ENCODE measurements around the genes TRPV5, CLCN1, CTAGE8 and OR2A1.

DNA sequence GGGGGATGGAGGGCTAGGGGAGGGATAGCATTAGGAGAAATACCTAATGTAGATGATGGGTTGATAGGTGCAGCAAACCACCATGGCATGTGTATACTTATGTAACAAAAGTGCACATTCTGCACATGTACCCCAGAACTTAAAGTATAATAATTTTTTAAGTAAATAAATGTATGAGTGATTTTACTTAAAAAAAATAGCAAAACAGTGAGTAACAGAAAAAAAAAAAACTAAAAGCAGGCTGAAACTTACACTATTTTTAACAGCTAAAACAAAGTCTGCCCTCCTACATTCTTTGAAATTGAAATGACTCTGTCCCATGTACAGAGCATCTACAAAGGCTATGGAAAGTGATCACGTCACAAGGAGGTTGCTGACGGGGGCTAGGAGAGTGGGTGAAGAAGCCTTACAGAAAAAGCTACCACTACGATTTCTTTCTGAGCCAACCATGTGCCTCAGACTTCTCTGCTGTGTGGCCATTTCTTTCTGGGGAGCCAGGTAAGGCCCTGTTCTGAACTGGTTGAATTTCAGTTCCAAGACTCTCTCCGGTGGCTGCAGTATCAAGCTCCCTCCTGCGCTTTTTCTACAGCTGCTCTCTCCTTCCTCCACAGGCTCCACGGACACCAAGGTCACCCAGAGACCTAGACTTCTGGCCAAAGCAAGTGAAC lies 112.7 kb upstream of the PRSS1 start:
- PRO-cap = no peak

GRCh38 chr7:142717549-142717748 lies 31.8 kb upstream of the PRSS1 start:
- PRO-cap = no peak

DNA sequence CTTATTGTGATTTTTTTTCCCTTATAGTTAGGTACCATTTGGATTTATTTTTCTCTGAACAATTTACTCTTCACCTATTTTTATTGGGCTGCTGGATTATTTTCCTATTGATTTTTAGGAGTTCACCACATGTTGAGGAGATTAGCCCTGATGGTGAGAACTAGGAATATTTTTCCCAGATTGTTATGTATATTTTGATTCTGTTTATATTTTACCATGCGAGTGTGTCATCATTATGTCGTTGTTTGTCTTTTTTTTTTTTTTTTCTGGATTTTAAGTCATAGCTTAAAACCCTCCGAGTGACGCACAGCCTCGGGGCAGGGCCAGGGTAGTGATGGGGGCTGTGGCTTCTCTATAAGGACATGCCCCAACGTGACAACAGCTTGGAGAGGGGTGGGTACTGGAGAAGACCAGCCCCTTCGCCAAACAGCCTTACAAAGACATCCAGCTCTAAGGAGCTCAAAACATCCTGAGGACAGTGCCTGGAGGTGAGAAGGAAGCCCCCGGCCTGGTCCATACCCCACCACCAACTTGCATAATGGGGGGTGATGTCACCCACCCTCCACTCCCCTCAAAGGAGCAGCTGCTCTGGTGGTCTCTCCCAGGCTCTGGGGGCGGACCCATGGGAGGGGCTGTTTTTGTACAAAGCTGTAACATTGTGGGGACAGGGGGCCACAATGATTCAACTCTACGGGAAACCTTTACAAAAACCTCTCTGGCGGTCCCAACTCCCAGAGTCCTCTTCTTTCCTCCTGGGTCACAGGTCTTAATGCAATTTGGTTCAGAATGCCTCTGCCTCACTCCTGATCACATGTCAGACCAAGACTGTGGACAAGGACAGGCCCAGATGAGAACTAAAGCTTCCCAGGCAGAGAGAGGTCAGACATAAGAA lies 15.0 kb downstream of the PRSS2 start:
- PRO-cap = bidirectional peak, plus-strand start at position 386 of the sequence, minus-strand start at position 247 of the sequence

DNA sequence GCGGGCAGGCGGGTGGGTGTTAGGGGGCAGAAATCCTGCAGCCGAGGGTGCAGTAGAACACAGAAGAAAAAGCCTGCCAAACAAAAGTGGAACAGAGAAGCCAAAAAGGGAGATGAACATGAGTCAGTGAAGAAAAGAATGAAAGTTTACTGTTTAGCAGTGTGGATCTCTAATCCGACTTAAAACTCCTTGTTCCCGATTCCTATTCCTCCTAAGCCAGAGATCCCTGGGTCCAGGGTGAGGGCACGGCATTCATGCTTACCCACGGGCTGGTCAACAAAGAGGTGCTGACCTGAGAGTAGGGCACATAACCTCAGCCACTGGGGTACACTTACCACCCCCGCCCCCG lies 27.1 kb downstream of the PRSS2 start:
- PRO-cap = bidirectional peak, plus-strand start outside the sequence, minus-strand start at position 278 of the sequence

DNA sequence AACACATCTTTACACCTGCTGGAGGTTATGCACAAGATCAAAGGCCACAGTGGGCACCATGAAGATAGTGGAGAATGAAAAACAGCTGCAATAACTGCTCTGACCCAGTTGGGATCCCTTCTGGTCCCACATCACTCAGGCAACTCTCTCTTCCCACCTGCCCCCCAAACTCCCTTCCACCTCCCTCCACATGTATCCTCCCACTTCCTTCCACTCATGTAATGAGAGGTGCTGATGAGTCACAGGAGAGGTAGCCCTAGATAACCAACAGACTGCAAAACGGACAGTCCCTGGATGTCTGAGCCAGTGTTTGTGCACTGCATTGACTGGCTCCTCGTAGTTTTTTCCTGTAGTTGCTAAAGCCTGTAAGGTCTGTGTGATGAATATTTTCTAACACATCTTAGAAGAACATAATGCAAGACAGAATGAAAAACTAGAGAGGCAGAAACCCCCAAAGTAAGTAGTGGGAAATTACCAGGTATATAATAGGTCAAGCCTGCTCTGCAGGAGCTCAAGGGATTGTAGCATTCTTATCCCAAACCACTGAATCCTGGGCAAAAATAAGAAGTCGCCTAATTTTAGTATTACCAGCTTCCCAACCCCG lies 38.5 kb downstream of the PRSS2 start:
- PRO-cap = bidirectional peak, plus-strand start at position 286 of the sequence, minus-strand start at position 122 of the sequence

GRCh38 chr7:142933659-142933983 lies at the start of gene TRPV5:
TRPV5 (minus strand) TSS chr7:142933746.
- PRO-cap = no peak

DNA sequence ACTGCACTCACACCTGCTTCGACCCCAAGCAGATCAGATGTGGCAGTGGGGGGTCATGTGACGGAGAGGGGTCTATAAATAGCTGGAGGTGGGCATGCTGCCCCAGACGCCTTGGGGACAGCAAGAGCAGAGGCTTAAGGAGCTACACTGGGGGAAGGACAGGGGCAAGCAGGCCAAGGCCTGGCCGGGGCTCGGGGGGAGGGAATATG lies at the start of gene CLCN1:
Gene CLCN1, plus strand, starts transcription at position 105 of the 209 bp plus-strand sequence.
- PRO-cap = no peak

DNA sequence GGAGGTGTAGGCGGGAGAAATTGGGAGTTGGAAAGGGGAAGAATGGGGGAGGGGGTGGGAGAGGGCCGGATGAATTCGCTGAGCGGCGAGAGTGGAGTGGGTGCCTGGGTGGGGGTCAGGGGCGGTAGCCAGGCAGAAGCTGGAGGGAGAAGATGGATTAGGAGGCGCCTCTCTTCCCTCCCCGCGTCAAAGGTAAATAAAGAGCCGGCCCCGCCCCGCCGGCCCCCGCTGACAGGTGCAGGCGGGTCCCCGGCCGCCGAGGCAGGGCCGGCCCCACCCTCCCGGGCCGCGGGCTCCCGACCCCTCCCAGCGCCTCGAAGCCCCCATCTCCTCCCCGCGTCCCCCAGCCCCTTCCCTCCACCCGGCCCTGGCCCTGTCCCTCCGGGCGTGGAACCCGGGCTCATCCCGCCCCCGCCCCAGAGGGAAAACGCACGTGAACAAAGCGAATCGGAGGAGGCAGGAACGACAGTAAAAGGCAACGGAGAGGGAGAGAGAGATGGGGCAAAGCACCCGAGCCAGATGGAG lies 868 bp downstream of the FAM131B start:
- PRO-cap = no peak

- PRO-cap = unidirectional peak, plus-strand start at chr7:143372362
These were observed 9.1 kb upstream of the ZYX start for GRCh38 chr7:143371905-143372642.

- PRO-cap = no peak
These were observed 6.3 kb downstream of the ZYX start for GRCh38 chr7:143387352-143388031.

GRCh38 chr7:143391769-143392865 lies 11.0 kb downstream of the ZYX start:
- PRO-cap = no peak

GRCh38 chr7:143407058-143408052 lies 1.3 kb downstream of the EPHA1 start:
- PRO-cap = no peak

GRCh38 chr7:143485003-143485406 lies 7.3 kb downstream of the TAS2R41 start:
- PRO-cap = no peak

DNA sequence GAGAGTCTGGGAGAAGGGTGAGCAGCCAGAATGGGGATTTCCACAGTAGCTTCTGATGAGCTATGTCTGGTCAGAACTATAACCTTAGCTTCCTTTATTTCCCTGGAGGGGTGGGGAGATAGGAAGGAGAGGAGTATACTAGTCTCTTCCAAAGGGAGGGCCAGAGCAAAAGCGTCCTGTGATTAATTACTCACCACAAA lies 41.8 kb downstream of the TAS2R41 start:
- PRO-cap = no peak

- PRO-cap = no peak
These were observed at the start of gene CTAGE8 for GRCh38 chr7:144269058-144269527. CTAGE8 (minus strand) TSS chr7:144269288.

DNA sequence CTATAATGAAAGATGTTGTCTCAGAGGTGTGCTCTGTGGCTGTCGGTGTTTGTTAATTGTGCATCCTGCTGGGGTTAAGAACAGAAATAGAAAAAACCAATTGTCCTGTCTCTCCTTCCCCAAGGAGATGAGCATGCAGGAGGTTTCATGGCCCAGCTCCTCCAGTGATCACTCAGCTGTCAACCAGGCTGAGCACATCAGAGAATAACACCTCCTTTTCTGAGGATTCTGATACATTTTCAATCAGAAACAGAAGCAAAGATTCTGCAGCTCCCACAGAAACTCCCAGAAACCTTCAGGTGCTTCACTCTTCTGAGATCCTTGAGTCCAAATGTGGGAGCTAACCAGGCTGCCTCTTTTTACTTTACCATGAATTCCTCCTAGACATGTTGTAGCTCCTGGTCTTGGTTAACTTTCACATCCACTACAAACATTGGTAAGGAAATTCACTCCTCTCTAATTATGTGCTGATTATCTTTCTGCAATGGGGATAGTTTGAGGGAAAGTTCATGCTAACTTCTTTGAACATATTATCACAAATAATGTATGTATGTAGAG lies at the start of gene OR2A1:
Gene OR2A1, plus strand, starts transcription at position 308 of the 558 bp plus-strand sequence.
- PRO-cap = no peak

- PRO-cap = unidirectional peak, minus-strand start at chr7:144836386
These were observed 332 bp upstream of the TPK1 start for GRCh38 chr7:144836274-144836496.

DNA sequence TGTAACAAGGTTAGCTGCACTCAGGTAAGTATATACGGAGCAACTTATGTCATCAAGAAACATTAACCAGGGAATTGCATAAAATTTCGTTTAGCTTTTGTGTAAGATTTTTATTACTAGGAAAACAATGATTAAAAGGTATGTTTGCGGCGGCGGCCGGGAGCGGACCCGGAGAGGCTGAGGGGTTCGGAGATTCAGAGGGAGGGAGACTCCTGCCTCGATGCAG lies 533.8 kb upstream of the CNTNAP2 start:
- PRO-cap = no peak

- PRO-cap = unidirectional peak, minus-strand start at chr7:148447575
These were observed 143.3 kb upstream of the C7orf33 start for GRCh38 chr7:148447319-148447655.

- PRO-cap = no peak
These were observed 8.9 kb upstream of the C7orf33 start for GRCh38 chr7:148581729-148582055.

Data from ileum (tissue), 1 donor.